Fibroblast of the aortic adventitia (primary cell): ENCODE results near the genes GRIN2B, WBP11 and STRAP.

DNA sequence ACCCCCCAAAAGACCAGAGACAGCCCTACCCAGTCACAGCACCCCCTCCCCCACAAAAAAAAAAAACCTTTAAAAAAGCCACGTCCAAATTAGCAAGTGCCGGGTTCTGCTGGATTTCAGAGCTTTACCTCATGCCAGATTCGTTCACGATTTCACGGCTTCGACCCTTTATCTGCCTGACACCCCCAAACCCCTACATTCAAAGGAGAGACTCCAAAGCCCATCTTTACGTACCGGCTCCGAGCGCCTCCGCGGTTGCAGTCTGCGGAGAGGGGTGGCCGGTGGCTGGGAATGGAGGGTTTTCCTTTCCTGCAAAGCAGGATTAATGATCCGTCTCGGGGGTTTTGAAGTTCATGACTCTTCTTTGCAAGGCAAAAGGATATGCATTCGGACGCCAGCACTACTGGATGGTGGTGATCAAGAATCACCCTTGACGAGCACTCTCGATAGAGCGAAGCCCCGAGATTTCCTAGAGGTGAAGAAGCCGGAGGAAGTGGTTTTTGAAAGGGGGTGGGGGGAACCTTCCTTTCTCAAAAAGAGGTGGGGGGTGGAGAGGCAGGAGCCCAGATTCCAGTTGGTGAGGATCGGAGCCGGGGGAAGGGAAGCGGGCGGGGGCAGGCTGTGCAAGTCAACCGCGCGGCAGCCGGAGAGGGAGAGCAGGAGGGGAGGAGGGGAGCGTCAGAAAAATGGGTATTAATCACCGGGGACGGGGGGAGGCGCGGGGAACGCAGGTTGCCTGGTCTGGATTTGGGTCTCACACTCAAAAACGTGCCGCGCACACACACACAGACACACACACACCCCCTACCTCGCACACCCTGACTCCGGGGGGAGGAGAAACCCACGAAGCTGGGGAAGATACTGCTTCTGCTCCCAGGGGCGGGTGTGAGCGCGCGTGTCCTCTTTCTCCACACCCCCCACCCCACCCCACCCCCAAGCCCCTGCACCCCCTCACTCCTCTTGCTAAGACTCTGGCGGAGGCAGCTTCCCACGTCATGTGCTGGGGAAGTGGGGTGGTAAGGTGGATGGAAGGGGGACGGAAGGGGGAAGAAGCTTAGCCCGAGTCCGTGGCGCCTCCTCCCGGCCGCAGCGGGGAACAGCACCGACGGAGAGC lies at the start of gene GRIN2B:
GRIN2B (minus strand) TSS at position 495 of the 1,114 bp plus-strand sequence.
- CAGE, long polyA plus RNA, result no peak

- CAGE, long polyA plus RNA, result no peak
Measured at GRCh38 chr12:14212362-14212734, 153.1 kb upstream of the ATF7IP start.

DNA sequence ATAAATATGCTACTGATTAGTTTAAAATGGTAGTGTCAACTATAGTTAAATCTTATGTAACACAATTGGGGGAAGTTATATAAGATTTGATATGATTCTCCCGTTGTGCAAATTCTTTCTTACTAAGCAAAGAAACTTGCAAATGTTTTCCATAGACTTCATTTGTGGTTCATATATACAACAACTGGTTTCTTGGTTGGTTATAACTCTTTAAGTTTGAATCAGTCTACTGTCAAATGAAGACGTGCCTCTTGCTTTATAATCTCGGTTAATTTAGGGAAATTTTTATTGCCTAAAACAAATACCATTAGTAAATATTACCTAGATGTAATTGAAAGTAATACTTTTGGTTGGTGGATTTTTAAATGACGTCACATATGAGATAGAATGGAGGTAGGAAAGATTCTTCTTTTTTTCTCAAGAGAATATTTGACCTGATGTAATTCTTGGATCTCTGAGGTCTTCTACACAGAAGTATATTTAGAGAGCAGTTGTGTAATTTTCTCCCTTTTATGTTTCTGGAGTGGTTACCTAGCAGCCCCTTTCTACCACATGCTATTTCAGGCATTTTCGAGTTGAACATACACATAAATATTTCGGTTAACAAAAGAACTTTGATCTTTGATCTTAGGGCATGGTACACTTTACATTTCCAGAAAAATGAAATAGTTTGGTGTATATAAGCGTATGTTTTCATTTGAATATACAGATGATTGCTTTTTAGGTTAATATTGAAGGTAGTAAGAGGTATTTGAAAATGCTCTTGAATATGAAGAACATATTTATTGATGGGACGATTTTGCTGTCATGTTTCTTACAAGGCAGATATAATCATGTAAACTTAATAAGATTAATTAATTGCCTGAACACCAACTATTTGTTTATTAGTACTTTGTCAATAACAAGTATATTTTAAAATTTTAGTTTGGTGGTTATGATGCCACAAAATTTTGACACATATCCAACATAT lies 1.8 kb downstream of the ATF7IP start:
- CAGE, long polyA plus RNA, result no peak

DNA sequence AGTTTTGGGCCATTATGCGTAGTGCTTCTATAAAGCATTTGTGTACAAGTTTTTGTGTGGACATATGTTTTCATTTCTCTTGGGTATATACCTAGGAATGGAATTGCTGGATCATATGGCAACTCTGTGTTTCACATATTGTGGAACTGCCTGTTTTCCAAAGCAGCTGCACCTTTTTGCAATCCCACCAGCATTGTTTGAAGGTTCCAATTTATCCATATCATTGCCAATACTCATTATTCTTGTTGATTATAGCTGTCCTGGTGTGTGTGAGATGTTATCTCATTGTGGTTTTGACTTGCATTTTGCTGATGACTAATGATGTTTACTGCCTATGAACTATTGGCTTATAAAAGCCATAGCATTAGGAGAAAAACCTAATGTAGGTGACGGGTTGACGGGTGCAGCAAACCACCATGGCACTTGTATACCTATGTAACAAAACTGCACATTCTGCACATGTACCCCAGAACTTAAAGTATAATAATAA lies 45.6 kb downstream of the ATF7IP start:
- CAGE, long polyA plus RNA, result no peak

- CAGE, long polyA plus RNA, result no peak
Measured at GRCh38 chr12:14416446-14416977, 51.0 kb downstream of the ATF7IP start.

GRCh38 chr12:14434882-14435311 lies 69.4 kb downstream of the ATF7IP start:
- CAGE, long polyA plus RNA, result no peak

GRCh38 chr12:14614623-14615391 lies 47.1 kb upstream of the PLBD1 start:
- CAGE, long polyA plus RNA, result no peak

GRCh38 chr12:14783776-14784241 lies 9.6 kb downstream of the H2AJ start:
- CAGE, long polyA plus RNA, result no peak

GRCh38 chr12:14802534-14803576 lies at the start of gene WBP11:
WBP11 (minus strand) TSS chr12:14803478.
- CAGE, long polyA plus RNA, result no peak

DNA sequence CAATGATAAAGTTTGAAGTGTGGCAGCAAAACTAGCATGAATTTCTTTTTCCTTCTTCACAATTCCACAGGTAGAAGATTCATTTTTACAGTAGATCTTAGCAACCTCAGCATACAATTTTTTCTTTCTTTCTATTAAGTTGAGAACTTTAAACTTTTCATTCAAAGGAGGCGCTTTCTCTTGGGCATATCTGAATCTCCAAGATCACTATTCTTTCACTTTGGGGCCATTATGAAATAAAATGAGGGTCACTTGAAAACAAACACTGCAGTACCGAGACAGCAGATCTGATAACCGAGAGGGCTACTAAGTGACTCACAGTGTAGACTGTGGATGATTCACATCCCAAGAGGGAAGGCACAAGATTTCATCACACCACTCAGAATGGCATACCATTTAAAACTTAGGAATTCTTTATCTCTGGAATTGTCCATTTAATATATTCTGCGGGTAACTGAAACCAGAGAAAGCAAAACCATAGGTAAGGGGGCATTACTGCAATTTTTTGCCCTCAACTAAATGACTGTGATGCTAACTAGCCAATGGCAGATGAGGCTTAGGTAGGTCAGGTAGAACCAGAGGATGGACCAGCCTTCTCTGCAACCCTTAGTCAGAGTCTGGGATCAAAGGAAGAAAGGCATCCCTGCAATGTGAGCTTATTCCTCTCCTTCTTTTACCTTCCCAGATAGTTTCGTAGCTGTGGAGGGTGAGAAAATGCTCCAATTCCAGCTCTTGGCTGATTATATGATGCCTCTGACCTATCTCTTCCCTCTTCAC lies 7.0 kb downstream of the ART4 start:
- CAGE, long polyA plus RNA, result no peak

DNA sequence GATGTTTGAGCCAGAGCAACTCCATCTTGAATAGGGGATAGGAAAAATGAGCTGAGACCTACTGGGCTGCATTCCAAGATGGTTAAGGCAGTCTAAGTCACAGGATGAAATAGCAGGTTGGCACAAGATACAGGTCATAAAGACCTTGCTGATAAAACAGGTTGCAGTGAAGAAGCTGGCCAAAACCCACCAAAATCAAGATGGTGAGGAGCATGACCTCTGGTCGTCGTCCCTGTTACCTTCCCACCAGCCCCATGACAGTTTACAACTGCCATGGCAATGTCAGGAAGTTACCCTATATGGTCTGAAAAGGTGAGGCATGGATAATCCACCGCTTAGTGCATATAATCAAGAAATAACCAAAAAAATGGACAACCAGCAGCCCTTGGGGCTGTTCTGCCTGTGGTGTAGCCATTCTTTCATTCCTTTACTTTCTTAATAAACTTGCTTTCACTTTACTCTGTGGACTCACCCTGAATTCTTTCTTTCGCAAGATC lies 13.6 kb downstream of the ERP27 start:
- CAGE, long polyA plus RNA, result no peak

GRCh38 chr12:15164836-15165348 lies 56.3 kb downstream of the RERG start:
- CAGE, long polyA plus RNA, result no peak

GRCh38 chr12:15215204-15215744 lies 5.9 kb downstream of the RERG start:
- CAGE, long polyA plus RNA, result no peak

DNA sequence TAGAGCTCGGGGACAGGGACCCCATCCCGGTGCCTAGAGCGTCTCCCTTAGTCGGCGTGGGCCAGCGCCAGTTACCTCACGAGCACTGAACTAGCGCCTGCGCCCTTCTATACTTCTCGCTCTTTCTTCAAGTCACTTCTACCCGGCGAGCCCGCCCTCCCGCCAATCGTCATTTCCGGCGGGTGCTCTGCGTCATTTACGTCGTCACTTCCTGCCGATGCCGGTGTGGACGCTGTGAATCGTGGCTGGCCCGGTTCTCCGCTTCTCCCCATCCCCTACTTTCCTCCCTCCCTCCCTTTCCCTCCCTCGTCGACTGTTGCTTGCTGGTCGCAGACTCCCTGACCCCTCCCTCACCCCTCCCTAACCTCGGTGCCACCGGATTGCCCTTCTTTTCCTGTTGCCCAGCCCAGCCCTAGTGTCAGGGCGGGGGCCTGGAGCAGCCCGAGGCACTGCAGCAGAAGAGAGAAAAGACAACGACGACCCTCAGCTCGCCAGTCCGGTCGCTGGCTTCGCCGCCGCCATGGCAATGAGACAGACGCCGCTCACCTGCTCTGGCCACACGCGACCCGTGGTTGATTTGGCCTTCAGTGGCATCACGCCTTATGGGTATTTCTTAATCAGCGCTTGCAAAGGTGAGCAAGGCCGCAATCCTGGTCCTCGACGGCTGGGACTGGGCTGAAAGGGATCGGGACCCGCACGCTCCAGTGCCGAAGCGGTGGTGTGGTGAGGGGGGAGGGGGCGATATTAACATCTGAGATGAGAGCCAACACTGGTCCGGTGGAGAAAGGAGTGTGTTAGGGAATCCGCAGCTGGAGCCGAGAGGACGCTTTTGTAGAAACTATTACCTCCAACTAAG lies at the start of gene STRAP:
STRAP (plus strand) TSS at position 200 of the 856 bp plus-strand sequence.
- CAGE, long polyA plus RNA, result no peak

DNA sequence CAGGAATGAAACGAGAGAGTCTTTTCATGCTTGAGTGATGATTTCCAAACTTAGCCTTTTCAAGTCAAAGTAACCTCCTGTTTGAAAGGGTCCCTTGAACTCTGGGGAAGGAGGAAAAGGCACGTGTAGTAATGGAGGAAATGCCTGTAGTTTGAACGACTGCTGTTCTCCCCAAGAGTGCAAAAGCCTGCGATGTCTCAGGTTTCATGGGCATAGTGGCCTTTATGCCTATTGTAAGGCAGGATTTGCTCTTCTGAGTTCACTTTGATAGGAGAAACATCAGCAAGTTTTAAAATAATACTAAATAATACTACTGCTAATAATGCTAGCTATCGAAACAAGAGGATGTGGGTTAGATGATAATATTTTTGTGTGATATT lies 469 bp downstream of the MGST1 start:
- CAGE, long polyA plus RNA, result no peak

GRCh38 chr12:16611268-16611720 lies 5.3 kb upstream of the LMO3 start:
- CAGE, long polyA plus RNA, result no peak

DNA sequence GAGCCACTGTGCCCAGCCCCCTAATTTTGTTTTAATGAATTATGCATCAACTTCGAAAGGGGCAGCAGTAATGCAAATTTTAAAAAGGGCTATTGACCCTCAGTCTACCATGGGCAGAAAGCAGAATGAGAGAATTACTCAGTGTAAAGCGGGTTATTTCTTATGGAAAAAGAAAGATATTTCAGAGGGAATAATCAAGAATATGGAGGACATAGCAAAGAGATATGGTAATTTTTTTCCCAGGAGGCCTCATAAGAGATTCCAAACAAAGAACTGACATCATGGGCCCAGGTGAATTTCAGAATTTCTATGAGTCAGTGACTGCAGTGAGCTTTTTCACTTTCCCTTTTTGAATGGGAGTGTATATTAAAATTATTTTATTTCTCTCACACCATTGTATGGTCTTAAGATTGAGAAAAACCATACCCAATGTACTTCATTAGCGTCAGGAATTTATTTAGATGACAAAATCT lies 675.2 kb upstream of the LMO3 start:
- CAGE, long polyA plus RNA, result no peak

DNA sequence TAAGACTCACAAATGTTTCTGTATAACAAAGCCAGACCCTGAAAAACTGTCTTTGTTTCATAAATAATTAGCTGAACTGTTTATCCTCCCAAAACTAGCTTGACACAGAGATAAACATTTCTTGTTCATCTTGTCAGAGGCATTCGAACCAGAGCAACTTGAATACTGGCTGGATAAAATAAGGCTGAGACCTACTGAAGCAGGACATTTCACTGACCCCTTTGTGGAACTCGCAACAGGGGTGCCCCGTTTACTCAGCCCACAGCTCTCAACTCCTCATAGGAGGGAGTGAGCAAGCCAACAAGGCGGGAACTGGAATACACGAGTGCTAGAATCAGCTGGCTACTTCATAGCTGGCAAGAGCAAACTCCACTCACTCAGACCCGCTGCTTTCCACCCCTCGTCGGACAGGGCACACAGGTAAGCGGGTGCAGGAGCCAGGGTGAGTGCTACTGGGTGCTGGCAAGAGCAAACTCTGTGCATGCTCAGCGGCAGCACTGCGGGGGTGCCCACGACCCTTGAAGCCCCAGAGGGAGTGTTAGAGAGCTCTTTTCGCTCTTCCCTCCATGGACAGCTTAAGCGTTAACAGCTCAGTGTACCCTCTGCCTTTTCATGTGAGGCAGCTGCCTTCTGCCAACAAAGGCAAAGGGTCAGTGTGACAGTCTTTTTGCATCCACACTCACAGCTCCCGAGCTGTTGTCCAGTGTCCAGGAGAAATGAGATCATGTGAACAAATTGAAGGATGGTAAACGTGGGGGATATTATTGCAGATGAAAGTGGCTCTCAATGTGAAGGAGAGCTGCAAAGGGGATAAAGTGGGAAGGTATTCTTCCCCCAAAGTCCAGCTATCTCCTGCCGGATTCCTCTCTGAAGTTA lies 15.7 kb downstream of the CAPZA3 start:
- CAGE, long polyA plus RNA, result no peak

GRCh38 chr12:19150193-19151332 lies 21.0 kb downstream of the PLEKHA5 start:
- CAGE, long polyA plus RNA, result no peak

GRCh38 chr12:19188808-19189826 lies 59.6 kb downstream of the PLEKHA5 start:
- CAGE, long polyA plus RNA, result no peak